Ascending aorta (tissue), 1 donor: ENCODE results near the genes SPART, CSNK1A1L and PROSER1.

- PRO-cap = no peak
These were observed 272.5 kb downstream of the DCLK1 start for GRCh38 chr13:35858567-35859265.

GRCh38 chr13:35987833-35988540 lies 143.2 kb downstream of the DCLK1 start:
- PRO-cap = no peak

DNA sequence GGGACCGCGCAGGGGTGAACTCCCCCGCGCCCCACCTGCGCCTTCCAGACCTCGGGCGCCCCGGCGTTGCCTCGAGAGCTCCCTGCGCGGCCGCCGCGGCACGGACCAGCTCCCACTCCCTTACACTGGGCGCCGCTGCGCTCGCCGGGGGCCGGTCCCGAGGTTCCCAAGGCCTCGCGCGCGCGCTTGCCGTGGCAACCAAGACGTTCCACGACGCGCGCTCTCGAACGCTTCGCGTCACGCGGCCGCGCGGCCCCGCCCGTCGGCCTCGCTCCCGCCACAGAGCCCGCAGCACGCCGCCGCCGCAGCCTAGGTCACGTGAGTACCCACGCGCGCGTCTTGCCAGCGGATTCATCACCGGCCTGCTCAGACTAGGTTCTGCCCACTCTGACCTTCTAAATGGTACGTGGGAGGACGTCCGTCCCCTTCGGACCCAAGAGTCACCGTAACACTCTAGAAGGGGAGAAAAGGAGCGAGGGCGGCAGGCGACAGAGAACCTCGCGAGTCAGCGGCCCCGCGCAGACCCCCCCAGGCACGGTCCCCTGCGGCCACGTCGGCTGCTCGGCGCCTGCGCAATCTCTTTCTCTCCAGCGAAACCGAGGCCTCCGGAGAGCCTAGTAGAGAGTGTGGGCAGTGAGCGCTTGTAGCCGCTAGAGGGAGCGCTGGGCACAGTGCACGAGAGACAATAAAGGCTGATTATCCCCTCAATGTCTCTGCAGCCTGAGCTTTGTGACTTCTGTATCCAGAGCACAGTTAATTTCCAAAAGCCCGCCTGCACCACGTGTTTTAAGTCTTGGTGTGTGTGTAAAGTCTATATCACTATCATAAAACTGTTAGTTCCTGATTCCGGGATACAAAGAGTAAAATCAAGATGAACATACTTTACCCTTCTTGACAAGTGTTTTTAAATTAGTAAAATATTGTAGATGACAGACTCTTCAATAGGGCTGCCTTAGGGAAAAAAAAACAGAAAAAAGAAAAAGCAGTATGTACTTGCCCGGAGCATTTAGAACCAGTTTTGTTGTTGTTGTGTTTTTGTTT lies at the start of gene SPART:
Gene SPART, minus strand, starts transcription at position 205 of the 1,041 bp plus-strand sequence.
- PRO-cap = bidirectional peak, plus-strand start at position 398 of the sequence, minus-strand start at position 137 of the sequence; bidirectional peak, plus-strand start at position 463 of the sequence, minus-strand start at position 507 of the sequence

- PRO-cap = no peak
These were observed 17.1 kb upstream of the SPART start for GRCh38 chr13:36363216-36363769.

GRCh38 chr13:36369278-36369787 lies 23.1 kb upstream of the SPART start:
- PRO-cap = no peak

DNA sequence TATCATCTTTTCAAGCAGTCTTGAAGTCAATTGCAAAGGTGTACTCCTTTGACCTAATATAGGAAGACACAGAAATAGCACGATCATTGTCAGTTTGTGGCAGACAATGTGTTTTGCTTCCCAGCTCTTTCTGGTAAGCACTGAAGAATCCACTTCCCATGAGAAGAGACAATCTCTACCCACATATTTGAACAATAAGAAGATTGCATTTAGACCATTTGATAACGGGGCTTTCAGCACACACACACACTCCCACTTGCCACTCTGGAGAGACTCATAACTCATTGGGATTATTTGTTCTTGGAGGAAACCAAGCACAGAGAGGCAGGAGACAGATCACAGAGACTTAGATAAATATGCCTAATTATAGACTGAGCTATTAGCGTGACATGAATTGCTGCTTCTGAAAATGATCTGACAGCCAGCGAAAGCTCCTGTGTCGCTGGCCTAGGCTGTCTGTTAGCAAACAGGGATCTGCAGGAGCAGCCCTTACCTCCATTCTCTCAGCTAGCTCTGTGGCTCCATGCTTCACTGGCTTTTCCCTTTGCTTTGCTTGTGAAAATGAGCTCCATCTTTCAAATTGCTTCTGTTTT lies 111.3 kb downstream of the CCNA1 start:
- PRO-cap = no peak

GRCh38 chr13:36849802-36850459 lies 30.9 kb downstream of the RFXAP start:
- PRO-cap = no peak

- PRO-cap = no peak
These were observed at the start of gene CSNK1A1L for GRCh38 chr13:37105113-37105715. Gene CSNK1A1L, minus strand, starts transcription at chr13:37105664.

- PRO-cap = no peak
These were observed 30.2 kb upstream of the TRPC4 start for GRCh38 chr13:37899624-37900265.

- PRO-cap = no peak
These were observed 202.8 kb upstream of the UFM1 start for GRCh38 chr13:38146812-38147299.

GRCh38 chr13:38348728-38349255 lies 859 bp upstream of the UFM1 start:
- PRO-cap = no peak

GRCh38 chr13:39006112-39006675 lies 15.6 kb upstream of the STOML3 start:
- PRO-cap = no peak

DNA sequence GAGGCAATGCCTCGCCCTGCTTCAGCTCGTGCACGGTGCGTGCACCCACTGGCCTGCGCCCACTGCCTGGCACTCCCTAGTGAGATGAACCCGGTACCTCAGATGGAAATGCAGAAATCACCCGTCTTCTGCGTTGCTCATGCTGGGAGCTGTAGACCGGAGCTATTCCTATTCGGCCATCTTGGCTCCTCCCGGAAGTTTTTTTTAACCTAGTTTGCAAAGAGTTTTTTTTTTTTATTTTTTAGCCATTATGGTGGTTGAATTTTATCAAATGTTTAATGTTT lies 16.0 kb upstream of the STOML3 start:
- PRO-cap = no peak

DNA sequence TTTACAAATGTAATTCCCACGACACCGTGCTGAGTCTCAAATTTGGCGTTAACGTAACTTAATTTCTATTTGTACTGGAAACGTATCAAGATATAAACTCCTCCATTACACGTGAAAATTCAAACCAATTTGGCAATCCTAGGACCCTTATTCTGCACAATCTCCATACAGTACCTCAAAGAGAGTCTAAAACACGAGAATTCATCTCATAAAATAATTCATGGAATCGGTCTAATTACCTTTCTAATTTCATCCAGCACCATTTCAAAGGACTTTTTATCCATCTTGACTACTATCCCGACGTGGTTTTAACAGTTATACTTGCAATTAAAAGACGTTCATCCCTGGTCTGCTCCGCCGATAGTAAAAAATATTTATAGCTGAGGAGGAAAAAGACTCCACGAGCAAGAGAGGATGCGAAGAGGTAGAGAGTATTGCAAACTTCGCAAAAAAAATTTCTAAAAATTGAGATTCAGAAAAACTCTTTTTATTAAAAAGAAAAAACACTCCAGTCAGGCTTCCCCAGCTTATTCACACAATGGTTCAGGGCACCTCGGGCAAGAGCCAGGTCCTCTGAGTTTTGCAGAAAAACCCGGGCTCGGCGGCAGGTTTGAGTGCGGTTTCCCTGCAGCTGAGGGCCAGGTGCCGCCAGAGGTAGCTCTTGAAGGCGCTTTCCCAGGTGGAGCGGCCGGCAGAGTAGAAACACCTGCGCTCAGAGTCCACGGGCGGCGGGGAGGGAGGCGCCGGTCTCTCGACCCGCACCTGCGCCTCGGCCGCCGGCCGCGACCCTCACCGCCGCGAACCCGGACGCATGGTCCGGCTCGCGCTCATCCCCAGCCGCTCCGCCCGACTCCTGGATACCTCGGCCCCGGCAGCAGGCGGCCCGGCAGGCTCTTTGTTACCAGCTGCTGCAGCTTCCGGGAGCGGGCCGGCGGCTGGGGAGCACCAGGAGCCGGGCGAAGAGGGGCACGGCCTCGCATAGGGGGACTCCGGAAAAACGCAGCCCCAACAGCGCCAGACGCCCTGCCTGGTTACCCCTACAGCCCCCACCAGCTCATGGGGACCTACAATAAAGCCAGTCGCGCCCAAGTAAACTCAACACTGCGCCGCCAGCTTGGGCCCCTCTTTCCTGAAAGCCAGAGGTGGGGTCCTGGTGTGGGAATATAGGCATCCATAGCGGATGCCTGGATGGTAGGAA lies at the start of gene PROSER1:
Gene PROSER1, minus strand, starts transcription at position 1,131 of the 1,198 bp plus-strand sequence.
- PRO-cap = unidirectional peak, minus-strand start at position 1,103 of the sequence; bidirectional peak, plus-strand start outside the sequence, minus-strand start at position 1,138 of the sequence

DNA sequence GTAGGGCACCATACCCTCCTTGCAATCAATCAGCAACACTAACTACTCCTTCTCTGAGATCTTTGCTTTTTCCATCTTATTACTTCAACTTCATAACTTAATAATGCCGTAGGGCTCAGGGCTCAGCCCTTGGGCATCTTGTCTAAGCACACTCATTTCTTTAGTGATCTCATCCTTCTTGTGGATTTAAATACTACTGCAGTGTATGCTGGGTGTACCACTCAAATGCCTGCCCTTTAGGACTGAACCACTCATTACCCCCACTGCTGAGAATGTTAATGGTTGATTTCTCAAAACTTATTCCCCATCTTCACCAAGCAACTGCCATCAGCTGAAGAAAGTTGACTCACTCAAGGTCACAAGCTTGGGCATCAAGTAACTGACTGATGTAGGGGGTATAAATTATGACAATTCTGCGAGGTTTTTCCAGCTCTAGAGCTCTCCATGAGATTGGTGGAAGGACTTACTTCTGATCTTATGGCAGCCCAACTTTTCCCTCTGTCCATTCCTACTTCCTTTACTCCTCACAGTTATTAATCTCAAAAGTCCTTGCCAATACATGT lies 173.0 kb downstream of the LHFPL6 start:
- PRO-cap = no peak

DNA sequence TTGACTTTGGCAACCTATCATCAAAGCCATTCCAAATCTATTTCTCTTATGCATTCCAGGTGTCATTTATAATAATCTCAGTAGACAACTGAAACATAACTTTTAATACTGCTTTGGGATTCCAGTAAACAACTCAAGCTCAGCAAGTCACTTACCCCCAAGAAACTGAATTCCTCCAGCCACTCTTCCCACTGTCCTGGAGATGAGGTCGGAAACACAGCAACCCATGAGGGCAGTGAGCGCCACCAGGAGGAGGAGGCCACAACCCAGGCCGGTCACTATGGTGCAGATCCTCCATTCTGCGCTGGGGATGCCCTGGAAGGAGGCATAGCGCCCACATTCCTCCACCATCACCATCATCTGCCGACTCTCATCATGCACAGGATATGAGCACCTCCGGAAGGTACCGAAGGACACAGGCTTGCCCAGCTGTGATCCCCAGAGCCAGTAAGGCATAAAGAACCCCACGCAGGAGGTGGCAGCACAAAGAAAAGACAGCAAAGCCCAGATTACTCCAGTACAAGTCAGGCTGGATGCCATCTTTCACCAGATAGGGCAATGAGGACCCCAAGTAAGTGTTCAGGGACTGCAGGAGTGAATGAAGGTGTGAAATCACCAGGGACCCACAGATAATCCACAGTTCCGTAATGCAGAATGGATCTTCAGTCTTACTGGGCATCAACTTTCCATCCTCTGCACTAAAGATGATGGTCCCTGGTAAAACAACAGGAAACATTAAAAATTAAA lies 2.1 kb downstream of the LHFPL6 start:
- PRO-cap = no peak

- PRO-cap = no peak
These were observed 85.9 kb downstream of the COG6 start for GRCh38 chr13:39741314-39741793.

GRCh38 chr13:39776471-39777023 lies 121.1 kb downstream of the COG6 start:
- PRO-cap = no peak

DNA sequence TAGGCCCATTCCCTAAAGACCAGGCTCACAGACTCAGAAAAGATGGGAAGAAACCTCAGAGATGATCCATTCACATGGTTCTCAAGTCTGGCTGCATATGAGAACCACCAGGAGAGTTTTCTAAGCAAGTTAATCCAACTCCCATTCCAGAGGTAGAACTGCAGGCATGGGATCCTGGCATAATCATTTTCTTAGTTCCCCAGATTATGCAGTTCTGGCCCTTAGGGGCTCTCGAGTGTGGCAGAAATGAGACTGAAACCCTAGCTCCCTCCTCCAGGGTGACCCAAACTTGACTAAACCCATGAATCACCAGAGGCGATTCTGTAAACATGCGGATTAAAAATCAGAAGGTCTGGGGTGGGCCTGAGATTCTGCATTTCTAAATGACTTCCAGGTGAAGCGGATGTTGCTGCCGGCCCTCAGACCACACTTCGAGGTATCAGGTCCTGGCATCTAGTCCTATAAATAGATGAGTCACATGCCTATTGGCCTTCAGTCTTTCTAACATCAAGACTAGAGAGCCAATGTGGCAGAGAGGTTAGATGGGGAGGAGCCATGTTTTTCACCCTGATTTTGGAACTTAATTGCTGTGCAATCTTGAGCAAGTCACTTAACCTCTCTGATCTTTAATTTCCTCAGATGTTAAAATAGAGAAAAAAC lies 431.3 kb downstream of the FOXO1 start:
- PRO-cap = no peak

- PRO-cap = no peak
These were observed 322.9 kb downstream of the FOXO1 start for GRCh38 chr13:40343402-40344011.